Esophagus squamous epithelium (tissue), 4 donors: Measurements from ENCODE around the gene ALPK1.

DNA sequence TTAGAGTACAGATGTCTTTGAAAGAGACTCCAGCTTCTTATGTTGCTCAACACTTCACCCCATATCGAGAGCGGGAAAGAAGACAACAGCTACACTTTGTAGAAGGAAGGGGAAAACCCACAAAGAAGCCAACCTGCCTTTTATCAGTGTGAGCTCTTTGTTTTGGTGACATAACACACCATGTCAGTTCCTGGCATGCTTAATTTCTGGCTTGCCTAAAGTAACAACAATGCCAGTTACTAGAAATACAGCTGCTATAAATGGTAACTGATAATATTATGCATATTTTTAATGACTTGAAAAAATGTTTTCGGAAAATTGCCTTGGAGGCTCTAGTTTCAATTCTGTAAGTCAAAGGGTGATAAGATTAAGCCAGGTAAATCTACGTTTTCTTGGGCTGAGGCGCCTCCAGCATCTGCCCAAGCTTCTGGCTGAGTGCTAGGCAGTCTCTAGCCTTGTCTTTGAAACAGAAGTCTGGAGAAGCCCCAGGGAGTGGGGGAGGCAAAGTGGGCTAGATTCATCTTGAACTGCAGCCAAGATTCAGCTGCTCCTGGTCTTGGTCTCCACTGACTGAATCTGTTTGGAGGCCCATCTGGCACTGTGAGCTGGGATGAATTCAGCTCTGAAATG, 187.0 kb upstream of the LEF1 start:
- PRO-cap: no peak
- RAMPAGE, long total RNA, 4 experiments: no peak in any of the 4 experiments

DNA sequence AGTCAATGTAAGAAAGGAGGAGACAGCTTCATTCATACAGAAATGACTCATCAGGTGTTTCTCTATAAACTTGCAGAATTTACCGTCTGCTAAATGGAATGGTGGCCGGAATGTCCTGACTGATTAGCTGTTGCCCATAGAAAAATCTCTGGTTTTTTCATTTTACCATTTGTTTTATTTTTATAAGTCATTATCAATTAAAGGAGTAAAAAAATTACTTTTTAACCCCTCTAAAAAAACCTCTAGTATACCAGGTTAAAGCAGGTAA, 115.1 kb upstream of the ETNPPL start:
- PRO-cap: no peak
- RAMPAGE, long total RNA, 4 experiments: no peak in any of the 4 experiments

- PRO-cap: no peak
- RAMPAGE, long total RNA, 4 experiments: no peak in any of the 4 experiments
Observed at GRCh38 chr4:109184369-109184784, 118.1 kb downstream of the COL25A1 start.

DNA sequence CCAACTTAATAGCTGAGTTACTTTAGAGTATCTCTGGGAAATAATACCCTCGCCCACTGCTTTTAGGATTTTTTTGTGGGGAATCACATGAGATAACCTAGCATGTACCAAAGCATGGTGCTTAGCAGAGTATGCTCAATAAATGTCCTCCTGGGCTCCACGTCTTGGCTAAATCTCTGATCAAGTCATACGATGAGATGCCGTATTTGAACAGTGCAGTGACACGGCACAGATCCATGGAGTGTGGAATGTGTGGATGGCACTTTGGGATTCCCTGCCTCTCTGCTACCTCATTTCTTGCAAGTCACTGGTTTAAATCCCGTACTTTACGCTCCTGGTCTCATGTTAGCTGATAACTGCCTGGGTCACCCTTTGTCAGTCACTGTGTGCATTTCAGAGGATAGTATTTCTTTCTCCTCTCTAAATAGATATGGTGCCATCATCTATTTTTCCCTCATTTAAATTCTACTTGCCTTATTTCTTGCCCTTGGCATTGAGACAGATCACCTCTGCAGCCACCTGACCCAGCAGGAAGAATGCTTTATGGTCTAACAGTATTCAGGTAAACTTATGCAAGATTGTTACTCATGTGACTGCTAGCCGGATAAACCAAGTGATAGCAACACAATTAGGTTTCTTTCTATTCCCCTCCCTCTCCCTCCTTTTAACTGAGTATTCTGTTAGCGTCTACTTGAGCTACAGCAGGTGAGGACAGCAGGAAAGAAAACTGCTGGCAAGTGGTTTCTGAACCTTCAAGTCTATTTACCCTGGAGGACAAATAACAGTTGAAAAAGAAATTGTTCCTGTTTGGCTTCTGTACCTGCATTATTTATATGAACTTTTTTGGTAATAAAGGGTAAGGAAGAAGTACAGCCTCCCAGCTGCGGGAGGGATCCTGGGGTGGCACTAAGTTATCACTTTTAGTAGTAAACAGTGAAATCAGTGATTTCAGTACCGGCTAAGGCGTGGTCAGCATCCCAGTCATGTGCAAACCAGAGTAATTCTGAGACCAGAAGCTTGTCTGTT, 2.9 kb downstream of the EGF start:
- PRO-cap: no peak
- RAMPAGE, long total RNA, 4 experiments: no peak in any of the 4 experiments

- PRO-cap: unidirectional peak, plus-strand start at chr4:110119559
- RAMPAGE, long total RNA, 4 experiments: no peak in any of the 4 experiments
Observed at GRCh38 chr4:110119311-110119609, 79.2 kb downstream of the ELOVL6 start.

- PRO-cap: unidirectional peak, plus-strand start at chr4:110633051
- RAMPAGE, long total RNA, 4 experiments: no peak in any of the 4 experiments
Observed at GRCh38 chr4:110632791-110633234, 9.9 kb upstream of the PITX2 start.

- PRO-cap: no peak
- RAMPAGE, long total RNA, 4 experiments: no peak in any of the 4 experiments
Observed at GRCh38 chr4:110637393-110637991, 14.6 kb upstream of the PITX2 start.

DNA sequence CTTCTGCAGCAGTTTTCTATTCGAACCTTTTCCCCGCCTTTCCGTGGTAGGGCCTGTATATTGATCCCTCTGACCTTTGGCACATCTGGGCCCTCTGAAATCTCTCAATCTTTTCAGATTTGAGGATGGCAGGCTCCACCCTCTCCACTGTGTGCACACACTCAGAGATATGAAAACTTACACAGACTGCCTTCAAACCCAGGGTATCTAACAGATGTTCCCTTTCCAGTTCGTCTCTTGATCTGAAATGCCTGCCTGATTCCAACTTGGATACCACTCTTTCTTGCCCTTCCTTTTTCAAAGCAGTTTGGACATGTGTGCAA, 19.0 kb upstream of the PITX2 start:
- PRO-cap: no peak
- RAMPAGE, long total RNA, 4 experiments: no peak in any of the 4 experiments

DNA sequence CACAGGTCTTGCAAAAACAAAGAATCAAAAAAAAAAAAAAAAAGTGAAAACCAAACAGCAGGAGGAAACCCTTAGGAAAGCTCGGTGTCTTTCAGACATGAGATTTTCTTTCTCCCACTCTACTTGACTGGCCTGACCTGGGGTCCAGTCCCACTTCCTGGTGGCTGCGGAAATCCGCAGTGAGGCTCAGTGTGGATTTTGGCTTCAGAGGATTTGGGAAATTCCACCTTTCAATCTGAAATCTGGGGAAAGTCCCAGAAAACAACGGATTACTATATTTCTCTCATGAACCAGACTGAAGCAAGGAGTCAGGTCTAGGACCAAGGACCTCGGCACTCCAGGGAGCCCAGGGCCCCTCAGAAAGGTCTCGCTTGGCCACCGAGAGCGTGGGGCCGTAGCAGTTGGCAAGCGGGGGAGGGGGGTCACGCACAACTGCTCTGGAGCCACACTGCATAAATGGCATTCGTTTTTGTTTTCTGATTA, 794 bp downstream of the TIFA start:
- PRO-cap: bidirectional peak, plus-strand start at position 53 of the sequence, minus-strand start outside the sequence; unidirectional peak, plus-strand start at position 303 of the sequence
- RAMPAGE, long total RNA, 4 experiments: no peak in any of the 4 experiments

GRCh38 chr4:112296866-112297981, at the start of gene ALPK1:
TSS of gene ALPK1 (plus strand) at chr4:112297369.
- PRO-cap: unidirectional peak, plus-strand start at chr4:112297369
- RAMPAGE, long total RNA, 4 experiments: start-site peak on the plus strand in 3 of 4 experiments, at chr4:112297366-112297406 at its widest, 30 to 44 reads per replicate

DNA sequence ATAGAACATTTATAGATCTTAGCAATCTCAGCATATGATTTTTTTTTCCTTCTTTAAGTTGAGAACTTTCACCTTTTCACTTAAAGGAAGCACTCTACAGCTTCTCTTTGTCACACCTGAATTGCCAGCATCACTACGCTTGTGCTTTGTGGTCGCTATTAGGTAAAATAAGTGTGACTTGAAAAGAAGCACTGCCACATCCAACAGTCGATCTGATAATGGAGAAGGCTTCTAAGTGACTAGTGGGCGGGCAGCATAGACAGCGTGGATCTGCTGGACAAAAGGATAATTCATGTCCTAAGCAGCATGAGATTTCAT, 93.2 kb upstream of the ANK2 start:
- PRO-cap: no peak
- RAMPAGE, long total RNA, 4 experiments: no peak in any of the 4 experiments

GRCh38 chr4:112980923-112981233, 68.6 kb upstream of the ANK2 start:
- PRO-cap: no peak
- RAMPAGE, long total RNA, 4 experiments: no peak in any of the 4 experiments

DNA sequence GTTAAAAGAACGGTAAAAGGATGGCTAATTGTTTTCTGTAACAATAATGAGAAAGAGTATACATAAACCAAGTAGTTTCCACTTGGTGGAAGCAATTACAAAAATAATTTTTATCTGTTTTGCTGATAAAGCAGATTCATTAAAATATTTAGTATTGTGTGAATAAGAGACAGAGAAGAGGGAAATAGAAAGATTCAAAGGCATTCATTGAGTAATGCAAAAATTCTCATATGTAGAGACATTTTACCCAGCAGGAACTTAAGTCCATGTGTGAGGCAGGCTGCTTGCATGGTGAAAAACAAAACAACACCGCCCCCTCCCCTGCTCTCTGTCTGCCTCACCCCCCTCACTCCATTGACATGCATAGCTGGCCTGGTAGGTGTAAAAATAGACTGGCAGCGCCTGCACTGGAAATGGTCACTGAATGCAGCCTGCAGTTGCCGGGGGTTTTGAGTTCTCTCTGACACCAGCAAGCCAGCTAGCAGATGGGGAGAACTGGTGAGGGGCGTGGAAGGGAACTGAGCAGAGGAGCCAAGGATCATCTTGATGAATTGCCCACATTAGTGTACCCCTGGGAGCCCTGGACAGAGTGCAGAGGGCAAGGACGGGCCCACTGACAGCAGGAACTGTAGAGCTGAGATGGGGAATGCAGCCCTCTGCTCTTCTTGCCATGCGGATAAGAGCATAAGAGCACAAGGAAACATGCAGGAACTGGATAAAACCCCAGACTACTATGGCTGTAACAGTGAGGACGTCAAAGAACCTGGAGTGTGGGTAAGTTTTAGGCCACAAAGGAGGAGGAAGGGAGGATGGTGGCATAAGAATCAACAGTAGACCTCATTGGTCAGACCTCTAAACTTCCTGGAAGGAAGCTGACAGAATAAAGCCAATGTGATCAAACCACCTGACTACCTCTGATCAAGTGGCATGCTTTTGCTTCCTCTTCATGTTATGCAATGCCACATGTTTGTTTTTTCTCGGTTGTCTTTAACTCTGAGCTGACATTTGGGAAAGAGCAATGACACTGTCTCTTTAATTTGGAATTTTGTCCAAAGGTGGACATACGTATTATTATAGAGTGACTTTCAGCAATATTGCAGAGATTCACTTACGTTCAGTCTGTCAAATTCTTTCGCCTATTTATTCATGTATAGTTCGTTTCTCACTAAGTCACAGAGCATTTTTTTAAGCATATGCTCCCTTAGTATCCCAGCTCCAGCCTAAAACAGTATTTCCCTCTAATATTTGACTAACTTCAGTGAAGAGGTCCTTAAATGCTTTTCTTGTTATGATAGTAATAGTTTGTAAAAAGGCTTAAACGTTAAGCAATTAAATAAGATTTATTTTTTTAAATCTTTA, 96.3 kb downstream of the ANK2 start:
- PRO-cap: no peak
- RAMPAGE, long total RNA, 4 experiments: no peak in any of the 4 experiments

- PRO-cap: no peak
- RAMPAGE, long total RNA, 4 experiments: no peak in any of the 4 experiments
Observed at GRCh38 chr4:113146656-113147444, 97.4 kb downstream of the ANK2 start.

DNA sequence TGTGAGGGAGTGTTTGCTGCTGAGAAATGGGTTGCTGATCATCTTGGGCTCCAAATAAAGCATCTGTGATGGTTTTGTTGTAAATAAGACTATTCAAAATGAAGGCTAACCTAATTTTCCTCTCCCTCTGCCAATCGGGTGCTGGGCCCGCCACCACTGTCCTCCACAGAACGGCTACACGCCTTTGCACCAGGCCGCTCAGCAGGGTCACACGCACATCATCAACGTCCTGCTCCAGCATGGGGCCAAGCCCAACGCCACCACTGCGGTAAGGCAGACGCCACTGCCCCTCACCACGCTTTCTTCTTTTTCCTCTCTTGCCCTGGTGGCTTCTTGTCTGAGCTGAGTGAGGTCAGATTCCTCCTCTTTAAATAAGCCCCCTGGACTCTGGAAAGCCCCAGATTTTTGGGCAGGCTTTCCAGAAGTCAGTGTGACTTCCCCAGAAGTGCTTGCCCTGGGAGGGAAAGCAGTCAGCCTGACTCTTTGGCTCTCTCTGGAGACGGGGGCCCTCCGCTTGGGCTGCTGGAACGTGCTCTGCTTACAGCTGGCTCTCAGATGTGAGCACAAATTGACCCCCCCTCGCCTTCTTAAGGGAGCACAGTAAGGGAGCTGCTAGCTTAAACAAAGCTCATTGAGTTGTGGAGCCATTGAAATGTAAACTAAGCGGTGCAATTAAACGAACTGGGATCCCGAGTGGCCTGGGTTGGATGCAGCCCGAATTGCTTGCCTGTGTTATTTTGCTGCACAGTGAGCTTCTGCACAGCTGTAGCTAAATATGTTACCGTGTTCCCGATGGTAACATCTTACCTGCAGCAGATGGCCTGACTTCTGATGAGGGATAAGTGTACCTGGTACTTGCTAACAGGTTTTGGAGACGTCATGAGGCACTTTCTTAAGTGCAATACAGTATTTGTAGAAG, 243.1 kb downstream of the ANK2 start:
- PRO-cap: no peak
- RAMPAGE, long total RNA, 4 experiments: no peak in any of the 4 experiments

DNA sequence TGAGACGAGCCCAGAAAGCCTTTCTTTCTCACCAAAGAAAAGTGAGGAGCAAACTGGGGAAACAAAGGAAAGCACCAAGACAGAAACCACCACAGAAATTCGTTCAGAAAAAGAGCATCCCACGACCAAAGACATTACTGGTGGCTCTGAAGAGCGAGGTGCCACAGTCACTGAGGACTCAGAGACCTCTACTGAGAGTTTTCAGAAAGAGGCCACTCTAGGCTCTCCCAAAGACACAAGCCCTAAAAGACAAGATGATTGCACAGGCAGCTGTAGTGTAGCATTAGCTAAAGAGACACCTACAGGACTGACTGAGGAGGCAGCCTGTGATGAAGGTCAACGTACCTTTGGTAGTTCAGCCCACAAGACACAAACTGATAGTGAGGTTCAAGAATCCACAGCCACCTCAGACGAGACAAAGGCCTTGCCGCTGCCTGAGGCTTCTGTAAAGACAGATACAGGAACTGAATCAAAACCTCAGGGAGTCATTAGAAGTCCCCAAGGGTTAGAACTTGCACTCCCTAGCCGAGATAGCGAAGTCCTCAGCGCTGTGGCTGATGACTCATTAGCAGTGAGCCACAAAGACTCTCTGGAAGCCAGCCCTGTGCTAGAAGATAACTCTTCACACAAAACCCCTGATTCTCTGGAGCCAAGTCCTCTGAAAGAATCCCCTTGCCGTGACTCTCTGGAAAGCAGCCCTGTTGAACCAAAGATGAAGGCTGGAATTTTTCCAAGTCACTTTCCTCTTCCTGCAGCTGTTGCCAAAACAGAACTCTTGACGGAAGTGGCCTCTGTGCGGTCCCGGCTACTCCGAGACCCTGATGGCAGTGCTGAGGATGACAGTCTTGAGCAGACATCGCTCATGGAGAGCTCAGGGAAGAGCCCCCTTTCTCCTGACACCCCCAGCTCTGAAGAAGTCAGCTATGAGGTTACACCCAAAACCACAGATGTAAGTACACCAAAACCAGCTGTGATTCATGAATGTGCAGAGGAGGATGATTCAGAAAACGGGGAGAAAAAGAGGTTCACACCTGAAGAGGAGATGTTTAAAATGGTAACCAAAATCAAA, 306.2 kb downstream of the ANK2 start:
- PRO-cap: no peak
- RAMPAGE, long total RNA, 4 experiments: no peak in any of the 4 experiments

DNA sequence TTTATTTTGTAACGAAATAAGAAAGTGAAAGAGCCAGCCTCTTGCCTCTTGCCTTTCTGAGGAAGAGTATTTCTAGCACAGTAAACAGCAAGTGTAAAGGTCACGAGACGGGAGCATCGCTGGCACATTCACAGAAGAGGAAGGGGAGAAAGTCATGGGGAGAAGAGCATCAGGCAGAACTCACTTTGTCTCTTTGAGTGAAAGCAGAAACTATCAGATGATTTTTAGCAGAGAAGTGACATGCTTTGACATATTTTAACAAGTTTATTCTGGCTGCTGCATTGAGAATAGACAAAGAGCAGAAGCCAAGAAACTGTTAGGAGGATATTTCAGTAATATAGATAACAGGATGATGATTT, 313.7 kb downstream of the CAMK2D start:
- PRO-cap: no peak
- RAMPAGE, long total RNA, 4 experiments: no peak in any of the 4 experiments

- PRO-cap: no peak
- RAMPAGE, long total RNA, 4 experiments: no peak in any of the 4 experiments
Observed at GRCh38 chr4:113637861-113638465, 123.6 kb downstream of the CAMK2D start.

GRCh38 chr4:113744273-113745492, 16.9 kb downstream of the CAMK2D start:
- PRO-cap: no peak
- RAMPAGE, long total RNA, 4 experiments: no peak in any of the 4 experiments

DNA sequence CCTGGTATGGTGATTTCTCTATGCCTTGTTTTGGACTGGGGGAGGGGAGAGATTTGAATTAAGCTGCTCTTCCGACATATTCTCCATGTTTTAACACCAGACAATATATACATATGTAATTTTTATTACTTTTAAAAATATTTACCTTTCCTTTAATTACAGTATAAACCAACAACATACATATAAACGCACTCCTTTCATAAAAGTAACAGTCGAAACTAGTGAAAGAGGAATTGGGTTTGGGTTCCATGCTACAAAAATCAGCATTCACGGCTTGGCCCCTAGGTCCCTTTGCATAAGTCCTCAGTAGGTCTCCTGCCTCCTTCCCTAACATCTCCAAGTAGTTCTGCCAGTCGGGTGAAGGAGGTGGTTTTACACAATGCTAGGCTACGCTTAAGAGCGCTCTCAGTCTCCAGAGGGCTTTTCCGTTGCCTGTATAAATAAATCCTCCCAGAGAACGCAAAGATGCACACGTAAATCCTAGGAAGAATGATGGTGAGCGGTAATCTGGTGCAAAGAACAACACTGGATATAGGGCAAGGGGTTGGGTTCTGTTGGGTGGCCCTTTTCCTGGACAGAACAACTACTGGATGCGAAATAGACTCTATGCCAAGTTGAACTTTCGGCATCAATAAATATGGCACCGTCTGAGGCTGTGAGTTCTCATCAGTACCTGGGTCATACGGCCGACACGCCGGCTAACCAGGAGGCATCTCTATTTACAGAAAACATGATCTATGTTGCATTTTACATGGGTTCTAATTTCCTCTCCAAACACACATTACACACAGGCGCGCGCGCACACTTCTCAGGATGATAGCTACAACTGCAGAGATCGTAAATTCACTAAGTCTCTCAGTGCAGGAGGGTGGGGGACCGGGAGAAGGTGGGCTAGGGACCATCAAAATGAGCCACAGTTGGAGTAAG, 1.4 kb downstream of the CAMK2D start:
- PRO-cap: unidirectional peak, plus-strand start at position 352 of the sequence; bidirectional peak, plus-strand start at position 666 of the sequence, minus-strand start at position 481 of the sequence; bidirectional peak, plus-strand start at position 811 of the sequence, minus-strand start at position 815 of the sequence
- RAMPAGE, long total RNA, 4 experiments: no peak in any of the 4 experiments